SK-N-DZ (cell line): ENCODE results near the genes GPS2, MPDU1, SOX15 and KDM6B.

GRCh38 chr17:7314741-7315756, at the start of gene GPS2:
Gene GPS2 (minus strand): TSS chr17:7315360.
RAMPAGE:
- cytosol, long total RNA, result start-site peak on the minus strand at chr17:7315345-7315365, 1,529 and 1,701 reads in 2 replicates
- nucleus, long total RNA, result start-site peak on the minus strand at chr17:7315343-7315370, 956 and 1,175 reads in 2 replicates

DNA sequence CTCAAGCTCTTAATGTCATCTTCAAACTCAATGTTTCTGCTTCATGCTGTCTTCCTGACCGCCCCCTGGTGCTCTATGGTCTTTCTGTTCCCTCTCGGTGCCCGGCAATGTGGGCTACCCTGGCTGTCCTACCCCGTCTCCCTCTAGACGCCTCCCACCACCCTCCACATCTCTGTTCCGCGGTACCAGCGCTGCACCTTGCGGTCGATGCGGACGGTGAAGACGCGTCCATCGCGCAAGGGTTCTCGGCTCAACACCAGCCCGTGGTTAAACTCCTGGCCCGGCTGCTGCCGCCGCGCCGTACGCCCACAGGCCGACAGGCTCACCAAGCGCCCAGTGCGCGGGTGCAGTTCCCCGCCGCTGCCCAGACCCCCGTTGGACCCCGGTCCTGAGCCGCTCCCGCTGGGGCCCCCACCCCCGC, 291 bp downstream of the NEURL4 start:
RAMPAGE:
- cytosol, long total RNA, result no peak
- nucleus, long total RNA, result no peak

DNA sequence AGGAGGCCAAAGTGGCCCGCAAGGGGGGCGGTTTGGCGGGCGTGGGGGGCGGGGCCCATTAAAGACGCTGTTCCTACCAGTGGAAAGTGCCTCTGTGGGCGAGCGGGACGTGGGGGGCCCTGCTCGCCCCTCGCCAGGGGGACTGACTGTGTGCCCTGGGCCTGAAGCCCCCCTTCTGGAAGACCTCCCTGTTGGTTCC, 2.0 kb upstream of the FGF11 start:
RAMPAGE:
- cytosol, long total RNA, result no peak
- nucleus, long total RNA, result no peak

GRCh38 chr17:7437982-7438898, 1.1 kb upstream of the FGF11 start:
RAMPAGE:
- cytosol, long total RNA, result no peak
- nucleus, long total RNA, result no peak

DNA sequence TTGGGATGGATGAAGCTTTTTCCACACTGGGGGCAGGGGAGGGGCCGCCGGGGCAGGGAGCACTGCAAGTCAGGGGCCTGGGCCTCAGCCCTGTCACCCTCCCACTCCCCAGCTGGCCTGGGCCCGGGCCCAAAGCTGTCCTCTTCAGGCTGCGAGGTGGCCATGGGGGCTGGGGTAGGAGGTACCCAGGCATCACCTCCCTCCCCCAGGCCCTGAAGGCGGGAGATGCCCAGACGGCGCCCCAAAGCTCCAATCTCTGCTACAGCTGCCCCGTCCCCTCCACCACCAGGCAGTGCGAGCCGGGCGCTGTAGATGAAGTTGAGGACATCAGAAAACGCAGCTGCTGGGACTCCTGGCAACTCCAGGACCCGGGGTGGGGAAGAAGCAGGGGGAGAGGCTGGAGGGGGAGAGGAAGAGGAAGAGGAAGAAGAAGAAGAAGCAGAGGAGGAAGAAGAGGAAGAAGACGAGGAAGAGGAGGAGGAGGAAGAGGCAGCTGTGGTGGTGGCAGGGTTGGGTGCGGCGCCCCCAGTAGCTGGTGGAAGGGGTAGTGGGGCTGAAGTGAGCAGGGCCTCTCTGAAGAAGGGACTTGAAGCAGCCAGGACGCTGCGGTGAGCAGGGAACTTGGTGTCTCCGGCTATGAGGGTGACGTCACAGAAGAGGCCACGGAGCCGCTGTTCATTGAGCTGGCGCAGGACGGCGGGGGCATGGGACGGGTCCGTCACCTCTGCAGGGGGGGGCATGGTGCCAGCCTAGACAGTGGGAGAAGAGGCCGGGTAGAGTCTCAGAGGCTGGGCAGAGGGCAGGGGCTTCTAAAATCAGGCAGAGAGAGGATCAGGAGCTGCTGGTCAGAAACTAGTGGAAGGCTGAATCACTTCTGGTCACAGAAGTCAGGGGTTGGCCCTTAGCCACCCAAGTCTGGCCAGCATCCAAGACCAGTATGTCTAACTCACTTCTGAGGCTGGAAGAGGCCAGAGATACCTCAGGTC, 13.1 kb downstream of the ZBTB4 start:
RAMPAGE:
- cytosol, long total RNA, result no peak
- nucleus, long total RNA, result no peak

DNA sequence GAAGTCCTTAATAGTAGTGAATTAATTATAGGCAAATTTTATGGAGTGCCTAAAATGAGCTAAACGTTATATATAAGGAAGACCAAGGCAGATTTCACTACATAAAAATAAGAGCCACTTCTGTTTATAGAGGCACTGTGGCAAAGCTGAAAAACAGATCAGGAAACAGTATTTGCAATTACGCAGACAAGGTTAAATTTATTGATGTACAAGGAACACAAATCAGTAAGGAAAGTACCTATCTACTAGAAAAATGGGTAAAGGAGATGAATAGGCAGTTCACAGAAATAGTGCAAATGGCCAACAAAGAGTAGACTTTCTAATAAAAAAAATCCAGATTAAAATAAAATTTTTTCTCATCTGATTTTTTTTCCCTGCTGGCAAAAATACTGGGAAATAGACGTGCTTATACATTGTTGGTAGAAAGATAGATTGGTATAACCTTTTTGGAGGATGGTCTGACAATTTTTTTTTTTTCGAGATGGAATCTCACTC, 5.4 kb downstream of the SLC35G6 start:
RAMPAGE:
- cytosol, long total RNA, result no peak
- nucleus, long total RNA, result no peak

DNA sequence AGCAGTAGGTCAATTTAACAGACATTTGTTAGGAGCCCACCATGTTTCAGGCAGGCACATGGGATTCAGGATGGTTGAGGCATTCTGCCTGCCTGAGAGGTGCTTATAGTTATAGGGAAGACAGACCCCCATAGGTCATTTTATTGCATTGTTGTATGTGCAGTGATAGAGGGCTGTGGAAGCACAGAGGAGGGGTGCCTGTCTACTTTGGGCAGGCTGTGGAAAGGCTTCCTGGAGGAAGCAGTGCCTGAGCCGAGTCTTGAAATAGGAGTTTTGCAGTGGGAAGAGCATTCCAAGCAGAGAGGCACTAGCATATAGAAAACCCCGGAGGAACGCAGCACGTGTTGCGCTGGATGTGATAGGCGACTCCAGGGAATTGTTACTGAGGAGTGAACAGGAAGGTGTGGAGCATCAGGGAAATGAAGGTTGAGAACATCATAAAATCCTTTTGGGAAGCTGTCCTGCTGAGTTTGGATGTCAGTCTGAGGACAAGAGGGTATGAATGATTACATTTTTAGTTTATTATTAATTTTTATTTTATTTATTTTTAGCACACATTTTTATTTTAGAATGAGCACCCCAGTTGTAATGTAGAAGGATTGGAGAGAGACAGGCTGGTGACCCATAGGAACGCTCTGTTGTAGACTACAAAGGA, 12.0 kb downstream of the SLC35G6 start:
RAMPAGE:
- cytosol, long total RNA, result no peak
- nucleus, long total RNA, result no peak

RAMPAGE:
- cytosol, long total RNA, result no peak
- nucleus, long total RNA, result no peak
These were observed 14.6 kb downstream of the SLC35G6 start for GRCh38 chr17:7495684-7496394.

DNA sequence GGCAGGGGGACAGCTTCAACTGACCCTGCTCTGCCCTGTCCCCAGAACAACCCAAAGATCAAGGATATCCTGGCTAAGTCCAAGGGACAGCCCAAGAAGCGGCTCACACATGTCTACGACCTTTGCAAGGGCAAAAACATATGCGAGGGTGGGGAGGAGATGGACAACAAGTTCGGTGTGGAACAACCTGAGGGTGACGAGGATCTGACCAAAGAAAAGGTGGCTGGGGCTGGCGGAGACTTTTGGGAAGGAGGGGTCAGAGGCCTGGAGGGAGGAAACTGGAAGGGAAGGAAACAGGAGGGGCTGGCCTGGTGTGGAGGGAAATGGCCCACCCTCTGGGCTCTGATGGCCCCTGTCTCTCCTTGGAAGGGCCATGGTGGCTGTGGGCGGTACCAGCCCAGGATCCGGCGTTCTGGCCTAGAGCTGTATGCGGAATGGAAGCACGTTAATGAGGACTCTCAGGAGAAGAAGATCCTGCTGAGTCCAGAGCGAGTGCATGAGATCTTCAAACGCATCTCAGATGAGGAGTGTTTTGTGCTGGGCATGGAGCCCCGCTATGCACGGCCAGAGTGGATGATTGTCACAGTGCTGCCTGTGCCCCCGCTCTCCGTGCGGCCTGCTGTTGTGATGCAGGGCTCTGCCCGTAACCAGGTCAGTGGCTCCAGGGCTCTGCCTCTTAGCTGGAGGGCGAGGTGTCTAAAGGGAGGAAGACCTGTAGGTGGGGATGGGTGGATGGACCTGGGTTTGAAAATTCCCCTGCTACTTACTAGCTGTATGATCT, 15.3 kb downstream of the SLC35G6 start:
RAMPAGE:
- cytosol, long total RNA, result no peak
- nucleus, long total RNA, result no peak

GRCh38 chr17:7498880-7499648, 17.8 kb downstream of the SLC35G6 start:
RAMPAGE:
- cytosol, long total RNA, result no peak
- nucleus, long total RNA, result no peak

RAMPAGE:
- cytosol, long total RNA, result no peak
- nucleus, long total RNA, result no peak
These were observed 21.5 kb downstream of the SLC35G6 start for GRCh38 chr17:7502407-7503570.

DNA sequence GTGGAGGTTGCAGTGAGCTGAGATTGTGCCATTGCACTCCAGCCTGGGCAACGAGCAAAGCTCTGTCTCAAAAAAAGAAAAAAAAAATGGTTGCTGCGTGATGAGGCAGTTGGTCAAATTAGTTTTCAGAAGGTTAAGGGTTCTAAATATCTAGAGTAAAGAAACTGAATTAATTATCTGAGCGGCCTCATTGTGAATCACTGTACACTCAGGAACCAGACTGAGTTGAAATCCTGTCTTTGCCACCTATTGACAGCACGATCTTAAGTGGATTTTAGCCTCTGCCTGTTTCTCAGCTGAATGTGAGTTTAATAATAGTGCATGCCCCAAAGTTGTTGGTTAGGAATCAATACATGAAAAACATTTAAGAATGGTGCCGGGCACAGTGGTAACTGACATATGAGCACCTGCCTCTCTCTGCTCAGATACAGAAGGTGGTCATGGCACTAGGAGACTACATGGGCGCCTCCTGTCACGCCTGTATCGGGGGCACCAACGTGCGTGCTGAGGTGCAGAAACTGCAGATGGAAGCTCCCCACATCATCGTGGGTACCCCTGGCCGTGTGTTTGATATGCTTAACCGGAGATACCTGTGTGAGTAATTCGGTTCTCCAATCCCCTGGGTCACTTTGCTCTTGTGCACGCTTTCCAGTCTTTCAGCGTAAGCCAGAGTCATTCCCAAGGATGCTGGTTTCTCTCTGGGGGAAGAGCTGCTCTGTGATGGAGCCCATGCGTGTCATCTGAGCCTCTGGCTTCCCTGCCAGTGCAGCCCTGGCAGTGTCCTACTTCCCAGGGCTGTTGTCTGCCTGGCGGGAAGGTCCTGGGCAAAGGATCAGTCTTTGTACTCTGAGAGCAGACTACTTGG, 3.1 kb upstream of the CD68 start:
RAMPAGE:
- cytosol, long total RNA, result no peak
- nucleus, long total RNA, result no peak

RAMPAGE:
- cytosol, long total RNA, result start-site peak on the plus strand at chr17:7583851-7583863, 689 and 275 reads in 2 replicates
- nucleus, long total RNA, result start-site peak on the minus strand at chr17:7583691-7583773, 14 and 7 reads in 2 replicates; start-site peak on the minus strand at chr17:7584075-7584098, 73 and 51 reads in 2 replicates
These were observed at the start of gene MPDU1 for GRCh38 chr17:7583202-7584235. Gene MPDU1 (plus strand): TSS chr17:7583852.

DNA sequence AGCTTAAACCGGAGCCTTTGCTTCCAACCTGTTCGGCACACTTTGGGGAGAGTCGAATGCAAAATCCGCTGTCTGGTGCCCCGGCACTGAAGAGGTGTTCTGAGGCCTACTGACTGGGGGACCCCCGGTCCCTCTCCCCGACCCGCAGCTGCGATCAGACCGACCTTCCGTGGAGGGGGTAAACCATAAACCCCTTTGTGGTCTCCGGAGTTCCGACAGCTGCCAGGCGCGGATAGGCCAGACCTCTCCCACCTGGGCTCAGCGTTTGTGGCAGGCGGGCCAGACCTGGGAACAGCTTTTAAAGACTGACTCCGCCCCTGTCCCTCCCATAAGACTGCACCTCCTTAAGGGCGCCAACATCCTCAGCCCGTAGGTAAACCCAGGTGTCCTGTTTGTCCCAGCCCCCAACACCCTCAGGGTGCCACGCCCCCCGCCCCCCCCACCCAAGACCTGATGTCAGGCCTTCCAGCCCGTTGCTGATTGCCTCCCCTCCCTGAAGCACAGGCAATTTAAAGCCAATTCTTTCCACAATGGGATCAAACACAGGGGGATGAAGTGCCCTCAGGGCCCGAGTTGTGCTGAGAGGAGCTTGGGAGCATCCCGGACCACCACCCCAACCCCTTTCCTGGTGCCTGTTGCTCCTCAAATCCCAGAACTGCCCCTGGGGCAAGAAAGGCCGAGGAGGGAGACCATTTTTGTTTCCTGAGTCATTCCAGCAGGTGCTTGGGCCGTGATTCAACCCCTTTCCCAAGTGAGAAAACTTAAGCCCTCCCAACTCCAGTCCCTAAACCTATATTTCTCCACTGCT, at the start of gene SOX15:
TSS of gene SOX15 (minus strand) at position 272 of the 808 bp plus-strand sequence.
RAMPAGE:
- cytosol, long total RNA, result no peak
- nucleus, long total RNA, result no peak

RAMPAGE:
- cytosol, long total RNA, result no peak
- nucleus, long total RNA, result no peak
These were observed 863 bp downstream of the FXR2 start for GRCh38 chr17:7613727-7614341.

GRCh38 chr17:7716486-7716736, 1.1 kb upstream of the DNAH2 start:
RAMPAGE:
- cytosol, long total RNA, result no peak
- nucleus, long total RNA, result no peak

RAMPAGE:
- cytosol, long total RNA, result no peak
- nucleus, long total RNA, result no peak
These were observed at the start of gene KDM6B for GRCh38 chr17:7833546-7834384. Gene KDM6B (plus strand): TSS chr17:7834217.

RAMPAGE:
- cytosol, long total RNA, result no peak
- nucleus, long total RNA, result start-site peak on the plus strand at chr17:7840952-7841807, 12 and 10 reads in 2 replicates
These were observed 7.4 kb downstream of the KDM6B start for GRCh38 chr17:7841044-7842135.

RAMPAGE:
- cytosol, long total RNA, result no peak
- nucleus, long total RNA, result no peak
These were observed 3.4 kb upstream of the TMEM88 start for GRCh38 chr17:7851193-7852223.

GRCh38 chr17:7856533-7856968, 808 bp downstream of the NAA38 start:
RAMPAGE:
- cytosol, long total RNA, result no peak
- nucleus, long total RNA, result no peak